Brain (tissue), 1 donor: ENCODE measurements around a stretch of chr14.

DNA sequence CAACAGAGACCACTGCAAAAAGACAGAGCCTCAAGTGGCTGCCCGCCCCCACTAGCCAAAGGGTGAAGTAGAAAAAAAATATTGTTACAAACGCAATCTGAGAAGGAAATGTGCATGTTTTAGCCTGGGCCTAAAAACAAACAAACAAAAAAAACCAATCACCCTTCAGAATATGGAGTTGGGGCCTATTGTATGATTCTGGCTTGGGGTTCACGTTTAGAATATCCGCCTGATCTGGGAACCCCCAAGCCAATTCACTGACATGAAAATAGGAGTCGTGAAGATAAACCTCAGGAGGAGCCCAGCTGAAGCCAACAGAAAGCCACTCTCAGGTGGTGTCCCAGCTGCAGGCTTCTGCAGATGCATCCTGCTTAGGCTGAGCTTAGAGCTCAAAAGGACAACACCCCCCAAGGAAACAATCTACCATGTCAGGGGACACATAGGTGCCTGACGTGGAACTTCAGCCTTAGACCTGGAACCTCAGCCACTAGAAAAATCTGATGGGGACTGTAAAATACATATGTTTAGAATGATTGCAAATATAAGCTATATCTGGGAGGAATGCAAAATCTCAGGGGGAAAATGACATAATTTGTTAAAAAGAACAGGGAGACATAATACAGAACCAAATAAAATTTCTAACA lies 51.9 kb downstream of the SYNE3 start:
- RRBS = no CpG with 5 or more reads among the region's 6 CpGs

- RRBS = no CpG with 5 or more reads among the region's 22 CpGs
These were observed 7.3 kb upstream of the SYNE3 start for GRCh38 chr14:95523224-95524578.

- RRBS = no CpG with 5 or more reads among the region's 5 CpGs
These were observed 1.8 kb downstream of the GLRX5 start for GRCh38 chr14:95536689-95537028.

DNA sequence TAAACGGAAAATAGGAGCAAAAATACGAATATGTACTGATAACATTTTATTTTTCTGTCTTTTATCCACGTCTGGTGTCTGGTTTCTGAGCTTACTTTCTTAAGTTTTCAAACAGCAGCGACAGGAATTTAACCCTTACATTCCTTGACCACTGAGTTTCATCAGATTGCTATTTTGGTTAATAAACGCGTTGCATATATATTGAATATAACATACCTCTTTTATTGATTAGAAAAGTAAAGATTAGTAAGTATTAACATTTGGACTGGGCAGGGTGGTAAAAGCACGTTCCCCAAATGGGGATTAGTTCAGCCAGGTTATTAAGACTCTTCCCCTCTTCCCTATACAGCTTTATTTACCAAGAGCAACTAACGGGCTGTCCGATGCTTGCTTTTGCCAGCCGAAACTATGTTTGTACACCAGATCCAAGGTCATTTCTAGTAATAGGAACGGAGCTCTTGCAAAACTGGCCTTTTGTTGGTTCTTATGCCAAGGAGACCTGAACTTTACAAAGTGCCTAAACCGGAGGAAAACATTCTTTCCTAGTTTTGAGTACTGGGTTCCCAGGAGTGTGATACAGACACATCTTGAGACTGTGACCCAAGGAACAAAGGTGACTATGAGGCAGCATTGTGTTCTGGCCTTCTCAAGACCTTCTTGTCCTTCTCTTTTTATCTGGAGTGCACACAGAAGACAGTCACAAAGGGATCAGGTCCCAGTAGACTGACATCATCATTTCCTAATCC lies 2.5 kb downstream of the GLRX5 start:
- RRBS = no CpG with 5 or more reads among the region's 12 CpGs

DNA sequence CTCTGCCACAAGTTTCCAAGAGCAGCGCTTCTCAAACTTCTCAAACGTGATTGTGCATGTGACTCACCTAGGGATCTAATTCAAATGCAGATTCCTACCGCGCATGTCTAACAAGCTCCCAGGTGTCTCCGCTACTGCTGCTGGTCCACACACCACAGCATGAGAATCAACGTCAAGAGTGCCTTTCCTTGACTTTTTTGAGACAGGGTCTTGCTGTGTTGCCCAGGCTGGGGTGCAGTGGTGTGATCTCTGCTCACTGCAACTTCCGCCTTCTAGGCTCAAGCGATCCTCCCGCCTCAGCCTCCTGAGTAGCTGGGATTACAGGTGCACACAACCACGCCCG lies 22.5 kb downstream of the GLRX5 start:
- RRBS = no CpG with 5 or more reads among the region's 11 CpGs

GRCh38 chr14:95697767-95698329 lies 11.6 kb downstream of the TCL1B start:
- RRBS = no CpG with 5 or more reads among the region's 8 CpGs

- RRBS = no CpG with 5 or more reads among the region's 11 CpGs
These were observed 66.4 kb downstream of the C14orf132 start for GRCh38 chr14:96105493-96105961.

DNA sequence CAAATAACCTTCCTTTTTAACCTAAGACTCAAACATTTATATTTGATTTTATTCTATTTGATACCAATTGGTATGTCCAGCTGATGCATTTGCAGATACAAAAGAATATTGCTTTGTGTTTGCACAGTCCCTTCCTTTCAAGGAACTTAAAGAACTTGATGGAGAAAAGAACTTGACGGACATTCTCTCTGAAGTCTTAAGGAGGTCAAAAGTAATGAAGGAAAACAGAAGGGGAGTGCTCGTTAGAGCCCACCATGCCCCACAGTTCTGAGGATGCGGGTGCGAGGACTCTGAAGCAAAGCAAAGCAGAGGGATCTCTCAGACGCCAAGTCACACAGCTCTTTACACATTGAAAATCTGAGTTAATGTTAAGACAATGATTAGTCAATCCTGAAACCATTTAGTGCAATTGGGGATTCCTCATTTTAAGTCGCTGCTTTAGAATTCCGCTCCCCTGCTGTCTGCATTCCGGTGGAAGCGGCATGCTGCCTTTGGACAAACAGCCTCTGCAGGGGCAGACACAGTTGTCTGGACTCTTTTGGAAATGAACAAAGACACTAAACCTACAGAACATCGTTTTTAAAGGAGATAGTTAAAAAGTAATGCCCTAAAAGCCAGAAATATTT lies 26.3 kb downstream of the BDKRB1 start:
- RRBS = no CpG with 5 or more reads among the region's 10 CpGs

- RRBS = no CpG with 5 or more reads among the region's 3 CpGs
These were observed 52.2 kb downstream of the PAPOLA start for GRCh38 chr14:96554228-96554912.

DNA sequence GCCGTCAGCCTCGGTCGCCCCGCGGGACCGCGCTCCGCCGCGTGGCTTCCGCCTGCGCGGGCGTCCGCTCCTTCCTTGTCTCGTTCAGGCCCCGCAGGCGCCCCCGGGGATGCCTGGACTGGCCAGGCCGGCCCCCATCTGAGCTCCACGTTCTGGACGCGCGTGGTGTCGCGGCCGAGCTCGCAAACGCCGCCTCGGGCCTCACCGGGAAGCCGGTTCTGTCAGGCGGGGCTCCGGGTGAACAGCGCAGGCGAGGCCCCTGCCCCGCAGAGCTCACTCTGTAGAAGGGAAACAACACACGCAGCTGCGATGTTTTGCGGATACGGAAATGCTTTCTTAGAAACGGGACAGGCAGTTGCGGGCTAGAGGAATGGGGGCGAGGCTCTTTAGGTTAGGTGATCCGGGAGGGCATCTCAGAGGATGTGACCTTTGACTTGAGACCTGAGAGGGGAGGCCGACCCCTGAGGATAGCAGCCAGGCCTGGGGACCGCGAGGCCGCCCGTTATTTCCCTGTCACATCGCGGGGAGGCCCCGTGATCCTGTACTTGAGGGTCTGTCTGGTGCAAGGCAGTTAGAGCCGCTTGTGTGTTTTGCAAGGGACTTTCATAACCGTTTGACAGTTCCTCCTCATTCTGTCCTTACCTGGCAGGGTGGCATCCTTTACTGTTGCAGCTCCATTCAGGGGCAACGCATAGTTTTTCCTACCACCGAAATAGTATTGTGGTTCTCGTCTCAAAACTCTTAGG lies 569 bp downstream of the VRK1 start:
- RRBS = under 1% methylated on average over 12 of the region's 59 CpGs

GRCh38 chr14:97771460-97772207 lies 974.5 kb downstream of the VRK1 start:
- RRBS = no CpG with 5 or more reads among the region's 8 CpGs

DNA sequence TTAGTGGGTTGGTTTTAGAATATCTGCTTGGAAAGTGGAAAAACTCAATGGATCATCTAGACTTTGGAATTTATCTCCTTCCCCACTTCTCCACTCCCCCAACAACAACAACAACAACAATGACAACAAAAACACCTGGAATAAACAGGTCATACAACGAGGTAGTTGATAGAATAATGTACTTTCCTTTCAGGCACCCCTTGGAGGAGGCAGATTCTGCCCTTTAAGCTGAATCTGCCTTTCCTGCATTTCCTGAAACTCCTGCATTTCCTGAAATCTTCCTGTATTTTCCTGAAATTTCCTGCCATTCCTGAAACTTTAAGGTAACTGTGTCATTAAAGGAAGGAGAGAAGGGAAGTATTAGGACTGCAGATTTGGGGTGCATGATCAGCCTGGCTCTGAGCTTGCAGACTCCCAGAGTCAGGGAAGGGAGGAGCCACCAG lies 998.8 kb downstream of the BCL11B start:
- RRBS = no CpG with 5 or more reads among the region's 1 CpG

DNA sequence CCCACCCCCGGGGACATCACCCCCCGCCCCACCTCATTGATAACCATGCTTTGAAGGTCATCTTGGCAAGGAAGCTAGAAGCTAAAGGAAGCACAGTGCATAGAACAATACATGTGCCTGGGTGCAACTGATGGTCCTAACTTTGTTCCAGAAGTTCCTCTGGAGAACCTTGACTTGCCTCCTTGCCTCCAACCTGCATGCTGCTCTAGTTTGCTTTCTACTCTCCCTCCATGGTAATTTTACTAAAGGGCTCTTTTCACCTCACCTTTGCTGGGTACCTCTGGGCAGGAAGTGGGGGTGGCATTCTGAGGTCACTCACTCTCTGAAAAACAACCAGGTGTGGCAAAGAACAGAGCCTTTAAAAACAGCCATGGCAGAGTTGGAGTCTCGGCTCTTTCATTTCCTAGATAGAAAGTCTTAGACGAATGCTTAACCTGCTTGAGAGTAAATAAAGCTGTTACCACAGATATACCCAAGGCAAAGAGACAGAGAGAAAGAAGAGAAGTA lies 828.0 kb downstream of the BCL11B start:
- RRBS = no CpG with 5 or more reads among the region's 4 CpGs

DNA sequence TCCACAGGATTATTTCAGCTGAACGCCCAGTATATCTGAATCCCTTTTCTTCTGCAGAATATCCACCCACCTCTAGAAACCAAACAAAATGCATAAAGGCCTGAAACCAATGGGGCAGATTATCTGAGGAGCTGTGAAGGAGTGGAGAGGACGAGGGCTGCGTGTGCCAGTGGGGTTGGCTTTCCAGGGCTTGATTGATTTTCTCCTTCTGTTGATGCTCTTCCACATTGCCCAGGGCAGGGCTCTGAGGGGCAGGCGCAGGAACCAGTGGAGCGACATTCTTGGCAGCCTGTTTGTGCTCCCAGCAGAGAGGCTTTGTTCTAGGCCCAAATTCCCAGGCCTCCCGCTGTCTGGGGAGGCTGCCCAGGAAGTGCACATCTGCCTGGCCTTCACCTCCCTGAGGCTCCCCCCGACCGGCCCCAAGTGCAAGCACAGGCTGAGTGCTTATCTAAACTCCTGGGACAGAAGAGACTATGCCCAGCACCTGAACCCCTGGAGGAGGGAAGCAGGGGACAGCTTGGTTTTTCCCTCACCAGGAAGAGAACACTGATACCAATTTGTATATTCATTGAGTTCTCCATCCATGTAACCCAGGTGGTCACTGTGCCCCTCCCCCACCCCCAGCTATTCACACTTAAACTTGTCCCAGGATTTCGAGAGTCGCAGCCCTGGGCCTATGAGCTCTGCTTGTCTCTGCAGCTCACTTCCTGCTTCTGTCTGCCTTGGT lies 452.5 kb downstream of the BCL11B start:
- RRBS = no CpG with 5 or more reads among the region's 10 CpGs

DNA sequence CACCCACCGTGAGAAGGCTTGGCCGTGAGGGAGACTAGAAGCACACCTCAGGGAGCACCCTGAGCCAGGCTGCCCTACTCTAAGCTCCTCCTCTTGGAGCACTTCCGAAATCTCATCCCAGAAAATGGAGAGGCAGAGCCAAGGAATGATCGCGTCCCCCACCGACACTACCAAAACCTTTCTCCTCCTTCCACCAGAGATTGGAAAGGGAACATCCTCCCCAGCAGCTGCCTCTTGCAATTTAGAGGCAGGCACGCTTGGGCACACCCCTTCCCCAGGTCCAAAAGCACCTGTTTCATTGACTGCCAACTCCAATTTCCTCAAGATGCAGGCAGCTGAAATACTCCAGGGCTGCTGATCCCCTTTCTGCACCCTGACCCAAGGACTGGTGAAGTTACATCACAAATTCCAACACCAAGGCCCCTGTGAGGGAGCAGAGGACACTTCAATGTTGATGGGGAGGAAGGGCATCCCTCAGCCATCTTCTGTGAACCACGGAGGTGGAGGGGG lies 33.9 kb downstream of the BCL11B start:
- RRBS = no CpG with 5 or more reads among the region's 8 CpGs

- RRBS = 9% methylated on average over 11 of the region's 34 CpGs
These were observed 26.8 kb downstream of the BCL11B start for GRCh38 chr14:99245087-99245759.

DNA sequence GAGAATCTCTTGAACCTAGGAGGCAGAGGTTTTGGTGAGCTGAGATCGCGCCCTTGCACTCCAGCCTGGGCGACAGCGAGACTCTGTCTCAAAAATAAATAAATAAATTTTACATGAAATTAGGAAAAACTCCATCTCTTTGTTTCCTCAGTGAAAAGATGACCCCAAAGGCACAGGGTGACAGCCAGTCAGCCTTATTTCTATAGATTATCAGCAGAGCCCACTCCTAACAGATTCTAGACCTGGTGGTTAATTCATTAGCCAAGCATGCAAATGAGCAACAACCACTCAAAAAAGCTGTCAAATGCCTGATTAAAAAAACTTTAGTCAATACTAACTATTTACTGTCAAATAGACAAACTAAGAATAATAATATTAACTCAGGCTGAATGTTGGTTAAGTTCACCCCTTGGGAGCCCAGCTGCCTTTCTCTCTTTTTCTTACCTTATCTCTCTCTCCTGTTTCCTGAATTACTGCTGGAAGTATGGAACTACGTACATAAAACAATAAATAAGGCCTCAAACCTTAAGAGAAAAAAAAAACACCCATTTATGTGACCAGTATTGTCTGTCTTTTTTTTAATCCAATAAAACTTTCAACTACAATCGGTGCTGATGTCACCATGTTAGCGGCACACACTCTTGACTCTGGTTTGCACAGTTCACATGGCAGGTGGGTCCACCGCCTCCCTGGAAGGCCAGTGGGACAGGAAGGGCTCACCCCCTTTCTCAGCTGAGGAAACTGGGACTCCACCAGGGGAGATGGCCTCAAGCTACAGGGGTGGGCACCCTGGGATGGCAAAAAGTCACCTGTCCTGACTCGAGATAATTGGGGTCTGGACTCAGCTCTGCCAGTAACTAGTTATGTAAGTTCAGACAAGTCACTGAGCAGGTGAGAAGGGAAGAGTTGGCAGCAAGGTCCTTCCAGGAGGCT lies 21.4 kb downstream of the BCL11B start:
- RRBS = no CpG with 5 or more reads among the region's 9 CpGs

GRCh38 chr14:99257871-99258854 lies 13.8 kb downstream of the BCL11B start:
- RRBS = 46% methylated on average over 7 of the region's 22 CpGs

- RRBS = no CpG with 5 or more reads among the region's 10 CpGs
These were observed 6.4 kb downstream of the BCL11B start for GRCh38 chr14:99265466-99266048.

DNA sequence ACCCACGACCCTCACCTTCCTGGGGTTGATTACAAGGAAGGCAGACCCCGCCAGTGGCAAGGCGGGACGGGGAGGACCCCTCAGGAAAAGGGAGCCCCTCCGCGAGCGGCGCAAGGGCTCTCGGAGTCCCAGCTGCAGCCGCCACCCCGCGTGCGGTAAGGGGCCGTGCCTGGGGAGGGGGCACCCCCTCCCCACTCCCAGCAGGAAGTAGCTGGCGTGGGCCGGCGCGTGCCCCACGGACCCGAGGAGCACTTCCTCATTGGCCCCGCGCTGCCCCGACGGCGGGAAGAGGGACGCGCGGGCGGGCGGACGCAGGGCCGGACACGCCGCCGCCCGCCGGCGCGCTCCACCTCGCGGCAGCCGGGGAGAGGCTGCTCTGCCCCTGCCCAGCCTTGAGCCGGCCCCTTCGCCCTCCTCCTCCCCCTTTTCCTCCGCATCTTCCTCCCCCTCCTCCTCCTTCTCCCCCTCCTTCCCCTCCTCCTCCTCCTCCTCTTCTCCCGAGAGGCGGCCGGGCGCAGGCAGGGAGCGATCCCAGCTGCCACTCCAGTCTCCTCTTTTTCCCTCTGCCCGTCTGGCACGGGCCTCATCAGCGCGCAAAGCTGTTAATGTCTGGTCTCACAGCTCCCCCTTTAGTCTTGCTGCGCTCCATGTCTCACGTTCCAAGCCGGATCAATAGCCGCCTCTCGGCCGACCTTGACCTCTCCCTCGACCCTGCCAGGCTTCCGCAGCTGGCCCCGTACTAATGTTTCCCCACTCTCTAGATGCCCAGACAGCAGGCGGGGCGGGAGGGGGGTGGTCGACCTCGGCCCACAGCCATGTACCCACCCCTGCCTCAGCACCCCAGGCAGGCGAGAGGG lies 2.5 kb upstream of the BCL11B start:
- RRBS = 2% methylated on average over 16 of the region's 68 CpGs